Skin of body (tissue), 2 donors: Measurements from ENCODE around the gene ZSWIM6.

GRCh38 chr5:60944546-60944888 is 353 bp downstream of the ERCC8 start:
- RAMPAGE, long total RNA, result no peak

DNA sequence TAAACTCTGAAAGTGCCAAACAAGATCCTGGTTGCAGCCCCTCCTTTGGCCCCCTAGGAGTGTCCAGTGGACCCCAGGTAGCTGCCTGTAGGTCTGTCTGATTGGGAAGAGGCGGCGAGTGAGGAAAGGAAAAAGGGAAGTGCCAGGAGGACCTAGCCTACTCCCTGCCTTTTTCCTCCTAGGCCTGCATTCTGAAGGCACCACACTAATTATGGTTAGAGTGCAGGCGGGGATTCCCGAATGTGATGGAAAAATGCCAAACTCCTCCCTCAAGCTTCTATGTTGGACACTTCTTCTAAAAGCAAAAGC is 83.2 kb upstream of the SMIM15 start:
- RAMPAGE, long total RNA, result no peak

- RAMPAGE, long total RNA, result no peak
Observed at GRCh38 chr5:61290652-61291409, 41.2 kb upstream of the ZSWIM6 start.

GRCh38 chr5:61328163-61328696 is 3.8 kb upstream of the ZSWIM6 start:
- RAMPAGE, long total RNA, result no peak

DNA sequence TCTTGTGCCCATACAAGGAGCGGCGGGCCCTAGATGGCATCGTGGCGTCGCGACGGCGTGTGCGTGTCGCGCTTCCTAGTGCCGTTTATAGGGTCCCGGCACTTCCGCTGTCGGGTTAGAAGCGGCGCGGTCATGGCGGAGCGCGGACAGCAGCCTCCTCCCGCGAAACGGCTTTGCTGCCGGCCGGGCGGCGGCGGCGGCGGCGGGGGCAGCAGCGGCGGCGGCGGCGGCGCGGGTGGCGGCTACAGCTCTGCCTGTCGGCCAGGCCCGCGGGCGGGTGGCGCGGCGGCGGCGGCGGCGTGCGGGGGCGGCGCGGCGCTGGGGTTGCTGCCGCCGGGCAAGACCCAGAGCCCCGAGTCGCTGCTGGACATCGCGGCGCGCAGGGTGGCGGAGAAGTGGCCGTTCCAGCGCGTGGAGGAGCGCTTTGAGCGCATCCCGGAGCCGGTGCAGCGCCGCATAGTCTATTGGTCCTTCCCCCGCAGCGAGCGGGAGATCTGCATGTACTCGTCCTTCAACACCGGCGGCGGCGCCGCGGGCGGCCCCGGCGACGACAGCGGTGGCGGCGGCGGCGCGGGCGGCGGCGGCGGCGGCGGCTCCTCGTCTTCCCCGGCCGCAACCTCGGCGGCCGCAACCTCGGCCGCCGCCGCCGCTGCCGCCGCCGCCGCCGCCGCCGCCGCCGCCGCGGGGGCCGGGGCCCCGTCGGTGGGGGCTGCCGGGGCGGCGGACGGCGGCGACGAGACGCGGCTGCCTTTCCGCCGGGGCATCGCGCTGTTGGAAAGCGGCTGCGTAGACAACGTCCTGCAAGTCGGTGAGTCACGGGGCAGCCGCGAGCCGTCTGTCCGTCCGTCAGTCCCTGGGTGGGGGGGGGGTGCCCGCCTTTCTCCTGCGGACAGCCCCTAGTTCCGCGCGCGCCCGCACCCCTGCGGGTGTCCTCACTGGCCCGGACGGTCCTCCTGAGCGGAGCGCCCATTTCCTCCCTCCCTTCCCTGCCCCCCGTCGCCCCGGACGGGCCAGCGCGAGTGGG is at the start of gene ZSWIM6:
TSS of gene ZSWIM6 (plus strand) at position 118 of the 1,024 bp plus-strand sequence.
- RAMPAGE, long total RNA, result no peak

GRCh38 chr5:61340082-61340565 is 8.1 kb downstream of the ZSWIM6 start:
- RAMPAGE, long total RNA, result no peak

DNA sequence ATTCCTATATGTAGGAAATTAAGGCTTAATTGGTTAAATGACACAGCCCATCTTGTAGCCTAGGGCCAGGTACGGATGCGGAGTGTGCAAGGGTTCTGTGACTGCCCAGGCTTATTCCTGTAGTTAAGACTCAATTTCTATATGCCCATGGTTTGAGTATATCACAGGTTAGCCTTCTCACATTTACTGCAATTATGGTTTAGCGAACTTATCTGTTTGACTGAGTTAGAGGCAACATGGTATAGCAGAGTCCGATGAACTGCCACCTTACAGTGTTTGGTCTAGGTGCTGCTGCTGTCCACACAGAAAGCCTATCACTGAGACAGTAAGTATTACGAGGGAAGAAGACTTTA is 109.5 kb downstream of the ZSWIM6 start:
- RAMPAGE, long total RNA, result no peak

DNA sequence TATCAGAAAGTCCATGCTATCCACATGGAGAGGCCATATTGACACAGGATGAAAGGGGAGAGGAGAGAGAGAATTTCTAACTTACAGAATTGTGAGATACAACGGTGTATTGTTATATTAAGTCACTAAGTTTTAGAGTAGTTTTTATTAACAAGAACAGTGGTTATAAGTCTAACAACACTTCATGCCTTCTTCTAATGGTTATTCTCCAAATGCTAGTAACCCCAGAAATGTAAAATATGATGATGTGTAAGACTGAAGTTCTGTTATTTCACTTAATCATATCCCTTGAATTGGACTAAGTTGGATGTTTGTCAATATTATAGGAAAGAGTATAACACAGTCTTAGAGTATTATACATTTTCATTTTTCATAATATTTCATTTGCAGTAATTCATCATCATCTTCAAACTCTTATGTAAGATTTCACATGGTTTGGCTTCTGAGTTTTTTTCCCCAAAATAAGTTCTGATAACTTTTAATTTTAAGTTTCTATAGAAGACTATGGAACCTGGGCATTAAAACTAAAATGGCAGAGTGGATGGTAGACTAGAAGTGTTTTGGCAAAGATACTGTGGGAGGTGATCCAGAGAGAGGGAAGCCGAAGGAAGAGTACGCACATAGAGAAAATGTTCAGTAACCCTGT is 176.9 kb downstream of the ZSWIM6 start:
- RAMPAGE, long total RNA, result no peak

DNA sequence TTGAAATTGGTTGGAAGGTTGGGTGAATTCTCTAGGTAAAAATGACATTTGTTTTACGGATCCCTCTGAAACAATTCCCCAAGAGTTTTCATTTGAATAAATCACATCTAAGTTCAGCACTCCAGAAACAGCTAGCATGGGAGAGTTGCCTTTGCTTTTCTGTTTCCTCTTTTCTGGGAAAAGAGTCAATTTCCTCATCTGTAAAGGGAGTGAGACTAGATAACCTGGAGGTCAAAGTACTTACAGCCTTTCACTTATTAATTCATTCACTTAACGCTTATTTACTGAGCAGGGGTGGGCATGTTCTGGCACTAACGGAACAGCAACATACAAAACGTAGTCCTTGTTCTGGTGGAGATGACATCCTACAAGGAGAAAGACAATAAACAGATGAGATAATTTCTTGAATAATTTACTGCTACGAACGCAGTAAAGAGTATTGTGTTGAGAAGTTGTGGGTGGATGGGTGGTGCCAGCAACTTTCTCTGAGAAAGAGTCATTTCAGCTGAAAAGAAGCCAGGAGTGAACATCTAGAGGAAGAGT is 335.5 kb downstream of the ZSWIM6 start:
- RAMPAGE, long total RNA, result no peak

DNA sequence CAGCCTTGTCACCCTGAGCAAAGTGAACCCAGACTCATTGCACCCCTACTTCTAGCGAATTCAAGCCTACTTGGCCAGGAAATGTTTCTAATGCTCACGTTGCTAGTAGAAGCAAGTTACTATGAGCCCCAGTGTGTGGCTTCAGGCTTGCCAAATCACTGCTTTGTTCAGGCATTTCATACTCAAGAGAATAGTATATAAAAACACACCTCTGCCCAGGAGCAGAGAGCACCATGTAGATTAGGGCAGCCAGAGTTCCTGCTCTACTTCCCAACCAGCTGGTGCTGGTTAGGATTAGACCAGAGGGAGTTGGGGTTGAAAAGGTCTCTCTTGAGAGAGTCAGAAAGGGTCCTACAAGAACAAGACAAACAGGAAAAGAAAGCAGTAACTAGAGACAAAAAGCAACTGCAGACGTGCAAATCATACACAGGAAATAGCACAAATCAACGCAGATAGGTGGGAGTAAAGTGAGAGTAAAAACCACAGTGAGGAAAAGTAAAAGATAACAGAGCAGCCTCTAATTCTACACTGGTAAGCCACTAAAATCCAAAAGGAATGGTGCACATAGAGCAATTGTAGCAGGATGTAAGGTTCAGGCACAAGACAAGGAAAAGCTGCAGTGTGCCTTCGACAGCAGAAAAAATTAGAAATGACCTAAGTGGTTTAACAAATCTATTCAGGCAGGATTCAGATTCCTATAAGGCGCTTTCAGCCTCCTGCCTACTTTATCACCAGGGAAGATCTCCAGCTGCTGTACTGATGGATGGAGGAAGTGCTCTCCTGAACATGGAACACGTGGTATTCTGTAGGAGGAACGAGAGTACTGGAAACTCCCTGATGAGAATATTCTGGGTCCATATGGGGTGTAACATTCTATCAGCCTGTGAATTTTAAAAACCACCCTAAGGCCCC is 49.6 kb upstream of the KIF2A start:
- RAMPAGE, long total RNA, result no peak

DNA sequence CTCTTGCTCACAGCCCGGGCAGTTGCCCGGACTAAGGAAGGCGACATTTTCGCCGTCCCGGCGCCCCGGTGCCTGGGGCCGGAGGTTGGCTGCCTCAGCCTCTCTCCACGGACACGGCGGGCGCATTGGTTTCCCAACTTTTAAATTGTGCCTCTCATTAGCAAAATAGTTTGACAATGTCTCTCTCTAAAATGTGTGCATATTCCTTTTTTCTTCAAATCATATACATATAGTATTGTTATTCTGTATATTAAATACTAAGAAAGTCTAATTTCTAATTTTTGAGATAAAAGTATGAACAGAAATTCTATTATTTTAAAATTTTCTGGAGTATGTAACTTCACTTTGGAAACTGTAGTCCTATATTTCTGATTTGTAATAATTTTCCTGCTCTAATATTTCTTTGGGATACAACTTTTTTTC is 198.6 kb downstream of the LRRC70 start:
- RAMPAGE, long total RNA, result no peak

GRCh38 chr5:64213976-64214627 is 48.5 kb downstream of the RNF180 start:
- RAMPAGE, long total RNA, result no peak

GRCh38 chr5:64788746-64789110 is 20.0 kb downstream of the CWC27 start:
- RAMPAGE, long total RNA, result no peak

DNA sequence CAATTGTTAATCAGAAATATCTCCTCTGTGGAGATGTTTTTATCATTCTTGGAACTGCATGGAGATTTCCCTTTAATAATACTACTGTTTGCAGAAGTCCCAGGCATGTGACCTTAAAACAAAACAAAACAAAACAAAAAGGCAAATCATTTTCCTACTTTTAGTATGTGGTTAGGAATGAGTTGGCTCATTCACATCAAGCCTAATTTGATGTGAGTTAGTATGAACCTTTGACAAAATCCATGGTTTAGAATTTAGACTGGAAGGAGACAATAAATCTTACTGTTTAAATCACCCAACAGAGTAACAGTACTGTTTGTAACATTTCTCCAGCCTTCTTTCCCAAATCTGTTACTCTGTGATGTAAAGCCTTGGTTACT is 67.7 kb downstream of the CWC27 start:
- RAMPAGE, long total RNA, result no peak

DNA sequence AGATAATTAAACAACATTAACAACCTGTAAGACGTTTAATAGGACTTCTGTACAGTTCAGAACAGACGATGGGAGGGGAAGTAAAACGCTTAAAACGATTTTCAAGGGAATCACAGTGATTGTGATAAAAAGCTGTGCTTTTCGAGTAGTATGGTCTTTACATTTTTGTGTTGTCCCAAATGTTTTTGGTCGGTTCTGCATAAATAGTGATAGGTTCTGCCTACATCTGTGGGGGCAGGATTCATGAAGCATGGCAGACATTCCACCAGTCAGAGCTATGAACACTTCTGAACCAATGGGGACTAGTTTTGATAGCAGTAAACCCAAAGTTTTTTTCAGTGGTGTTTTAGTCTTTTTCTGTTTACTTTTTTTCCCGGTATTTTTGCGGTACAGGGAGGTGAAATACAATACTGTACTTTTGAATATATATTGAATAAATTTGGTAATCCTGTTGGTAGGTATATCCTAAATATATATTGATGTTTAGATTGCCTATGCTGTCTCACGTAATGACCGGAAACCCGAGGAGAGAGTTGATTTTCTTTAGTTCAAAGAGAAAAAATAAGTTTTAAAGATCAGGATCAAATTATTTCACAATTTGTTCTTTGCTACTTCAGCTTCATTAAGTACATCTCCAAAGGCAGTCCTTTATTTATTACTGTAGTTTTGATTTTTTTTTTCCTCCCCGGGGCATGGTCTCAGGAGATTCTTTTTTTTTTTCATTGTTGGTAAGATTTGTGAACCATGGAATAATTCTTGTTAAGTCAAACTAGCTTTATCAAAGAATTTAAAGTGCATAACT is 1.4 kb downstream of the ERBIN start:
- RAMPAGE, long total RNA, result no peak

DNA sequence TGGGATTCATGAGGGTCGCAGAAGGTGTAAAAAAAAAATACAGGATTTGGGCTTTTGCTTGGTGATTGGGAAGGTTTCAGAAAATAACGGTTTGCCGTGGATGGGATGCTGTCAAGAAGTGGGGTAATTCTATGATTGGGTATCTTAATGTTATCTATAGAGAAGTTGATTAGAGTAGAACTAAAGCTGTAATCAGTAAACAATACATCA is 76.9 kb downstream of the ERBIN start:
- RAMPAGE, long total RNA, result no peak

GRCh38 chr5:66010286-66010734 is 83.9 kb downstream of the ERBIN start:
- RAMPAGE, long total RNA, result no peak

DNA sequence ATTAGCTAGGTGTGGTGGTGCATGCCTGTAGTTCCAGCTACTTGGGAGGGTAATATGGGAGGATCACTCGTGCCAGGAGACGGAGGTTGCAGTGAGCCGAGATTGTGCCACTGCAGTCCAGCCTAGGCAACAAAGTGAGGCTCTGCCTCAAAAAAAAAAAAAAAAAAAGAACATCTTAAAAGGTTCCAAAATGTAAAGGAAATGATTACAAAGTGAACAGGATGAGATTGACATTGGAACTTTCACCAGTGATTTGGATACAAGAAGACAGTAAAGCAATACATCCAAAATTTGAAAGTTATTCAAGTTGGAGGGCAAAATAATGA is 59.9 kb upstream of the SREK1 start:
- RAMPAGE, long total RNA, result no peak

DNA sequence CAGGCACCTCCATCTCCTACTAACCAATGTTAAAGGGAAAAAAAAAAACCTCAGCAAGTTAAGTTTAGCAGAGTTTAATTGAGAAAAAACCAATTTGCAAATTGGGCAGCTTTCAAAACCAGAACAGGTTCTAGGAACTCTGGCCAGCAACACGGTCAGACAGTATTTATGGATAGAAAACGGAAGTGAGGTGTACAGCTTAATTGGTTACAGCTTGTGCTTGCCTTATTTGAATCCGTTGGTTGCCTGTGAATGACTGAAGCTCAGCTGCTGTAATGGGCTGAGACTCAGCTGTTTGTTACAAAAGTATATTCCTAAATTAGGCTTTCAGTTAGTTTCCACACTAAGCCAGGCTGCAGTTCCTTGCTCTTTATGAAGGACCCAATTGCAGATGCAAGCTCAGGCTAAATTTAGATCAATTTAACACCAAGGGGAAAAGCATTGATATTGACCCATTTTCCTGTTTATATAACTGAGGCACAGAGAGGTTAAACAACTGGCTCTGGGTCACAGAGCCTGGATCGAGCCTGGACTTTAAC is 217.0 kb downstream of the SREK1 start:
- RAMPAGE, long total RNA, result no peak

DNA sequence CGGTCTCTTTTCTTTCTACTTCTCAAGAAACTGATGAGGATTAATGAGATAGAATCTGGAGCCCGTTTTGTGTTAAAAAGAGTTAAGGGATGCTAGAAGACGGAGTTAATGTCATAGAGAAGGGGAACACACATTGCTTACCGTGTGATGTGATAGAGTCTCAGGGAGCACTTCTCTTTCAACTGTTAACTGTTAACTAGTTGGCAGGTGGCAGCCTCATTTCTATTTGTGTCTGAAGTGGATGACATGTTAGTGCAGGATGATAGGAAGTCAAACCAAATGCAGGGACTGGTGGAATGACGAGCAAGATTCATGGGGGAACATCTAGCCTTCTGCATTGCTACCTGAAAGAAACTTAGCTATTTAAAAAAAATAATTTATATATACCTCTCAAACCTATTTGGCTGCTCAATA is 222.7 kb downstream of the MAST4 start:
- RAMPAGE, long total RNA, result no peak